OVCAR3 (cell line): ENCODE measurements around a stretch of chr2.

- RRBS = no CpG with 5 or more reads among the region's 8 CpGs
Measured at GRCh38 chr2:65316037-65316777, 88.6 kb downstream of the ACTR2 start.

DNA sequence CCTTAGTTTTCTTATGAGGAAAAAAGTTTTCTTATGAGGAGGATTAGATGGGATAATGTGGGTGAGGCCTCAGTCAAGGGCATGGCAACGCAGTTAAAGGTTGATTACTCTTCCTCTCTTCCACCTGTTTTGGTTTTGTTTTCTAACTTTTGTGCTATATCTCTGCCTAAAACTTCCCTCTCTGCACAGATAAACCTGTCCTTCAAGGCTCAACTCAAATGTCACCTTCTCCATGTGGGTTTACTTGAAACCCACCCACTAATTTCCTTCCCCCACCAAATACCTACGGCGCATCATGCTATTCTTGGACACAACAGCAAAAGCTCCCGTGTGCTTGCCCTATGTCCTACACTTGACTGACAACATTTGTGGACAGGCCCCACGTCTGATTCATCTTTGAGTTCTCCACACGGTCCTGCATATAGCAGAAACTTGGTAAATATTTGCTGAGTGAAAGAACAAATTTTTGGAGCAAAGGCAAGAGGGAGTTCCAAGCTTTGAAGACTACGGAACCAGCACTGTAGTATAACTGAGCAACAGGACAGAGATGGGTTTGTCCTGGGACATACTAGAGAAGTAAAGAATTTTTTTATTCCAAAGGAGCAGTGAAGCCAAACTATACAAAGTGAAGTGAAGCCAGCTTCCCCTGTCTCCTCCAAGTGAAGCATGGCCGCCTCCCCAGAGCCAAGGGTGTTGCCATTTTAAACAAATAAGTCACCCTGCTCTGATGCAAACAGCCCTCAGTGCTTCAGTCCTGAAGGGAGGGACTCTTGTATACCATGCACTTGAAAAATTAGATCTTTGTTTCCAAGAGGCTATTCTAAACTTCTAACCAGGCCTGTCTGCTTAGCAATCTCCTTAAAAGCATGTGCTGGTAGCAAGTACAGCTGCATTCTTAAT lies 36.1 kb downstream of the SPRED2 start:
- RRBS = no CpG with 5 or more reads among the region's 8 CpGs

DNA sequence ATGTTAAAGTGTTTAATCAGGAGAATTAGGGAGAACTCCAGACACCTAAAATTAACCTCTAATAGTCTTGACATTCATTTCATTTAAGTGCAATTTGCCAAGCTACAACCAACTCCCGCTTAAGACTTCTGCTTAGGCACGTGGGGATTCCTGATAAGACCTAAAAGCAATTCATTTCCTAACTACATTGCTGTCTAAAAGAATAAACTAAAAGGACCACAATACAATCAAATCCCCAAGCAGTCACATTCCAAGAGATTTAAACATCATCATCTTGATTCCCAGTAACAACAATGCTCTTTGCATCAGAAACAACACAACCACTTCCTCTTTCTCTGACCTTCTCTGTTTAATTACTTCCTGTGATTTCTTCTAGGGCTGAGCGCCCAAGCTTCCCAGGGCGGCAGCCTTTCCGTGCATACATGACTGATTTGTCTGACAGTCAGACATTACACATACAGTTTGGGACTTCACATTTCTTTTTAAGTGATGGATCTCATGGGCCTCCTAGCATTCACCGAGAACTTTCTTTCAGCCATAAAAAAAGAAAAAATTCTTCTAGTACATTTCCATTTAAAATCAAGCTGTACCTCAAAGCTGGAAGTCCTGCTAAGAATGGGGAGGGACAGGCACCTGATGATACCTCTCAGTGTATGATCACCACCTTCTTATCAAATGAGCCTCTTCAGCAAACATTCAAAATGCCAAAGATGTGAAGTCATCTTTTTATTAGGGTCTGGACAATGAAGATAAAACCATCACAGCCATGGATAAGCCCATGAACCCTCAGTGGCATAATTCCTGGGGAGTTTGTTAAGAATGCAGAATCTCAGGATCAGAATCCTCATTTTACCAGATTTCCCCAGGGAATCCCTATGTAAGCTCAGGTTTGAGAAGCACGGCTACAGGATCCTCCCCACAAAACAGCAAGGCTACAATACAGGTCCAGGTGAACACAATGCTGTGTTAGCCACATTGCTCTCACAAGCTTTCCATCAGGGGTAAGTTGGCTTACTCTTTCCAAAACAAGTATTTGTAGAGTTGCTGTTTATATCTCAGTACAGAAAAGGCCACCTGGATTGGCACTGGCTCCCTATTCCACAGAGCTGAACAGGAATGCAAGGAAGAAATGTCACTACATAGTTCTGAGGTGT lies 11.4 kb downstream of the SPRED2 start:
- RRBS = no CpG with 5 or more reads among the region's 7 CpGs

GRCh38 chr2:65731171-65731824 lies 298.9 kb upstream of the SPRED2 start:
- RRBS = no CpG with 5 or more reads among the region's 15 CpGs

DNA sequence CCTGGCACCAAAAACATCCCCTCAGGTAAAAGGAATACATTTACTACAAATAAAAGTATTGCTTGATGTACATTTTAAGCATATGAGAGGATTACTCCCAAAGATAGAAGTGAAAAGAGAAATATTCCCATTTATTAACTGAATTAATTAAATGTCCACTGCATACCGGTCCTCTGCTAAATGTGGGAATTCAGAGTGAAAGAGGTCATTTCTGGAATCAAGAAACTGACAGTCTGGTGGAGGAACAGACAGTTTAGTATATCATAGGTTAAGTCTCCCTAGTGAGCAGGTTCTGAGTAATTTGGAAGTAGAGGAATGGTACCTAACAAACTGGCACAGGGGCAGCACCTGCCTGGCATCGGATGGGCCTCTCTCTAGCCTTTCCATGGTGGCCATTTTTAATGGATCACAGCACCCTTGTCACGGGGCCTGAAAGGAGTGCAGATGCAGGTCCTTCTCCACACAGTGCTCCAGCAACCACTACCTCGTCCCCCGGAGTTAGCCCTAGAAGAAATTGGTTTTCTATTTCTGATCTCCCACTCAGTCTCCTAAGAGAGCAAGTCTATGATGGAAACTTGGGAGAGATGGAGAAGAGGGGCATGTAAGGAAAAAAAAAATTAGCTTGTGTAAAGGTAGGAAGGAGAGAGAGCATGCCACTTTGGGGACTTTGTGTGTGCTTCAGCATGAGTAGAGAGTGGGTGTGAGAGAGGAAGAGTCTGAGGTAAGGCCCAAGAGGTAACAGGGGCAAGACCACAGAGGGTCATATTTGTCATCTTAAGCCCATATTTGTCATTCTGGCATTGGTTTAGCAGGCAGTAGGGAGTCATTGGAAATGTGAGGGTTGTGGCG lies 41.6 kb downstream of the MEIS1 start:
- RRBS = no CpG with 5 or more reads among the region's 6 CpGs

DNA sequence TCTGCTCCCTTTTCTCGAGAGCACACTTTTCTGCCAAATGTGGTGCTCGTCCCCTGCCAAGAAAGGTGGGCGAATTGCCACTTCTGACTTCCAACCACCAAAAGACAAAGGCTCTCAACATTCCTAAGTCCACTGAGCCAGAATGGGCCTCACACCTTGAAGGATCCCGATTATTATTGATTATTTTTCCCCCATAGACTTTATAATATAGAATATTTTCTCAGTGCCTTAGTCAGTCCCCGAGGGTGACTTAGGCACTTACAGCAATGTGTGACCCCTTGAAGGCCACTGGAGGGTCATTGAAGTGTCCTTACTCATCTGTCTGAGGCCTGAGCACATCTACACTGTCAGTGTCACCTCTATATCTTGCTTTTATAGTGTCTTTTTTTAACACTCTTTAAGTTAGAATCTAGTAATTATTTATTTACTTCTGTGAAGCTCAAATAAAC lies 98.2 kb downstream of the MEIS1 start:
- RRBS = no CpG with 5 or more reads among the region's 5 CpGs

GRCh38 chr2:67463715-67464356 lies 66.7 kb downstream of the ETAA1 start:
- RRBS = no CpG with 5 or more reads among the region's 5 CpGs

GRCh38 chr2:68246522-68247276 lies 5.6 kb downstream of the PPP3R1 start:
- RRBS = no CpG with 5 or more reads among the region's 6 CpGs

- RRBS = no CpG with 5 or more reads among the region's 1 CpG
Measured at GRCh38 chr2:68394700-68395153, 29.6 kb downstream of the PLEK start.

GRCh38 chr2:68432636-68433008 lies 34.5 kb downstream of the FBXO48 start:
- RRBS = no CpG with 5 or more reads among the region's 5 CpGs

GRCh38 chr2:68741148-68741531 lies 6.5 kb downstream of the ARHGAP25 start:
- RRBS = no CpG with 5 or more reads among the region's 3 CpGs

- RRBS = no CpG with 5 or more reads among the region's 1 CpG
Measured at GRCh38 chr2:68762548-68763076, 28.0 kb downstream of the ARHGAP25 start.

- RRBS = no CpG with 5 or more reads among the region's 18 CpGs
Measured at GRCh38 chr2:68767081-68768045, 32.8 kb downstream of the ARHGAP25 start.

- RRBS = no CpG with 5 or more reads among the region's 2 CpGs
Measured at GRCh38 chr2:68856987-68857524, 14.1 kb downstream of the BMP10 start.

DNA sequence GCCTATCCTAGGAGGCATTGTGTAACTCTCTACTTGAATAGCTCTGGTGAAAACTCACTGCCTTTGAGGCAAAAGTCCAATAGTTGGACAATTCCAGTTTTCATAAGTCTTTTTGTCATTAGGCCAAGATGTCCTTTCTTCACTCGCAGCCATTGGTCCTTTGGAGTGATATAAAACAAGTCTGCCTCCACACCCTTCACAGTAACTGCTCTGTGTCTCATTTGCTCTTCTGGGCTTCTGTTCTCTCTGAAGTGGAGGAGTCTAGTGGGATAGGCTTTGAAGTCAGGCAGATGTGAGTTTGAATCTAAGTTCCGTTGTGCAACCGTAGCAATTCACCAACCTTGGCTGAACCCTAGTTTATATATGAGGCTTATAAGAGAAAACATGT lies 28.3 kb downstream of the ANTXR1 start:
- RRBS = no CpG with 5 or more reads among the region's 3 CpGs

DNA sequence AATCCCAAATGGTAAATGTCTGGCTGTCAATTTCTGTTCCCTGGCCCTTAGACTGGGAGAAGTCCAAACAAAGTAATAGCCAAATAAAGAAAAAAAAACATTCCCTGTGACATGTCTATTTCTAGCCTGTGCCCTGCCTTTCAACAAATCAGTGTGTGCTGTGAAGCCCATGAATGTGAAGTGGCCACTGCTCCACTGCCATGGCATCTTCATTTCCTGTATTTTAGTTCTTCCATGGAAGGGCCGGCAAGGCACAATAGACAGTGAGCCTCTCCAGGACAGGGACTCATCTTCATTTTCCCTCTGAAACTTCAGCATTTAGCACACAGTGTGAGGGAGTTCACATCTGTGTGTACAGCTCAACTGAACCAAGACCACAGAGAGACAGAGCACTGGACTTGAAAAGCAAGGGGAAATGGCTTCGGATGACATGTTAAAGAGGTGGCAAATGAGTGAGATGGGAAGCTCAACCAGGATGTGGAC lies 140.0 kb downstream of the ANTXR1 start:
- RRBS = no CpG with 5 or more reads among the region's 2 CpGs

DNA sequence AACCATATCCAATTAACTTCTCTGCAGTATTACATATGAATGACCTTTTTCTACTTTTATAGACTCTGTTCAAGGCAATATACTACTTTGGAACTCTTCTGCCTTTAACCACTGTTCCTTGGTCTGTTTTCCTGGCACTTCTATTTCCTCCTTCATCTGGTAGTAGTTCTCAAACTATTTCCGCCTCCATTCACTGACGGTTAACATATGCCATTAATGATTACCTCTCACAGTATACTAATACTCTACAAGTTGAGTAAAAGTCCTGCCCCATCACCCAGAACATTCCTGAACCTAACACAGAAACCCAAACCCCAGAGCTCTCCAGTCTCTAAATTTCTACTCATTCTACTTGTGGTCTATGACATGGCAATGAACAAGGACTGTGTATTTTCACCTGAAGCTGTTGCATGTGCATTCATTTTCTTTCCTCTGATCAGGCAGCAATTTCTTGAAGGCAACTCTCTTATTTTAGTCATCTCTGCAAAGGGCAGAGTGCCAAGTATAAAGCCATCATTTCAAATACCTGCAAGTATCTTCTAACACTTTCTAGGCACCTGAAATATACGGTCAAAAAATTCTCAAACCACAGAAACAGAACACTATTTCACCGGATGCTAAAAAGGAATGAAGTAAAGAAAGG lies 4.4 kb downstream of the GFPT1 start:
- RRBS = no CpG with 5 or more reads among the region's 4 CpGs

DNA sequence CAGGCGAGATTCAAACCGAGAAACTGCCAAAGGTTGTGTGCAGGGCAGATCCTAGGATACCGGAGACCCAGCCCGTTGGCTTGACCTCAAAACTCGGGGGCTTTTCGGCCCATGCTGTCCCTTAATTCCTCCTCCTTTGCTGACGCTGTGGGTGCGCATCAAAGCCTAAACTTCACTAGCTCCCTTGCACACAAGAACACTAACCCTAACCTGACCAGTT lies 938 bp upstream of the AAK1 start:
- RRBS = 14% methylated on average over 1 of the region's 8 CpGs

DNA sequence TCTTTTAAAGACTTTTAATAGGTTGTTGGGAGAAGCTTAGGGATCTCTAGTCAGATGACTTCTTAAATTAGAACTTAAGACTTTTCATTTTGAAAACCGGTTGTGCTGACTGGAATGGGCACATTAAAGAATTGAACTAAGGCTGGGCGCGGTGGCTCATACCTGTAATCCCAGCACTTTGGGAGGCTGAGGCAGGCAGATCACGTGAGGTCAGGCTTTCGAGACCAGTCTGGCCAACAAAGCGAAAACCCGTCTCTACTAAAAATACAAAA lies 8.8 kb upstream of the AAK1 start:
- RRBS = no CpG with 5 or more reads among the region's 7 CpGs